Colonic mucosa (tissue), 1 donor: Measurements from ENCODE around the genes MS4A14, TMEM132A and VPS37C.

DNA sequence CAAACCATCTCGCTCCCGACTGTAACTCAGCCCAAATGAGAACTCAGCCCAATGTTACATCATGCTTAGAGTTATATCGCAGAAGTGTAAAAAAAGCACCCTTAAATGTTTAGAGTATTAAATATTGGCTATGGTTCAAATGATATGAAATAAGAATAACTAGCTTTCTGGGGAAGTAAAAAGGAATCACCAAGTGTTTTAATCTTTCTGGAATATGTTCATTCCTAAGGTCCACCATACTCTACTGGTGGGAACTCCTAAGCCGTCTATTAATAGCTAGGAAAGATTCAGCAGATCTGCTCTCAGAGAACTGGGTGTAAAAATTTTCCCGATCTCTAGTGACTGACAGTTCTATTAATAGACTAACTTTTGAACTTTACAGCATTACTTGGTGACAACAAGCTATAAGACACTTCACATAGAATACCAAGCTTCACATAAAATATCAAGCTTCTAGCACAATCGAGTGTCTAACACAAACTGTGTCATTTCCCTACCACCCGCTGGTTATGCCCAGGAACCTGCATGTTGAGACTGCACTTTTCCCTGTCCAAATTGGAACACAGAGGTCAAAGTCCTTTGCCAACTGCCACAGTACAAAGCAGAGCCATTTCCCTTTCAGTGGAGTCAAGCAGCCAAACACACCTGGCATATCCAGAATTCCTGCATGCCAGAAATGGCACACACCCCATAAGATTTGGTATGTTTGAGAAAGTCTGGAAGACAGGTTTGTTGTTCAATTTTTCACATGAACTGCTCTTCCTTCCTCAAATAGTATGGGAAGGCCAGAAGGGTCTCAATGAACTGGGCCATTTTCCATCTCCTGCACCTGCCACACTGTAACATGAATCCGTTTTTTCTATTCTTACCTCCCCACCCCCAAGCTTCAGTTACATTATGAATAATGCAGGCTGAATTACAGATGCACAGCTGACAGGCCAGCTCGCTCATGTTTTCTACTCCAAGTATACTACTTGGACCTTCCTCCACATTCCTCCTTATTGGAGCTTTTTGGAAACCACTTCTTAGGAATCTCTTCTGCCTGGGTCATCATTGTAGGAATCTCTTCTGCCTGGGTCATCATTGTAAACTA, 3.8 kb downstream of the OSBP start:
- PRO-cap: bidirectional peak, plus-strand start at position 621 of the sequence, minus-strand start at position 505 of the sequence; unidirectional peak, plus-strand start at position 921 of the sequence

- PRO-cap: no peak
Measured at GRCh38 chr11:59815836-59816467, 5.4 kb upstream of the MRPL16 start.

DNA sequence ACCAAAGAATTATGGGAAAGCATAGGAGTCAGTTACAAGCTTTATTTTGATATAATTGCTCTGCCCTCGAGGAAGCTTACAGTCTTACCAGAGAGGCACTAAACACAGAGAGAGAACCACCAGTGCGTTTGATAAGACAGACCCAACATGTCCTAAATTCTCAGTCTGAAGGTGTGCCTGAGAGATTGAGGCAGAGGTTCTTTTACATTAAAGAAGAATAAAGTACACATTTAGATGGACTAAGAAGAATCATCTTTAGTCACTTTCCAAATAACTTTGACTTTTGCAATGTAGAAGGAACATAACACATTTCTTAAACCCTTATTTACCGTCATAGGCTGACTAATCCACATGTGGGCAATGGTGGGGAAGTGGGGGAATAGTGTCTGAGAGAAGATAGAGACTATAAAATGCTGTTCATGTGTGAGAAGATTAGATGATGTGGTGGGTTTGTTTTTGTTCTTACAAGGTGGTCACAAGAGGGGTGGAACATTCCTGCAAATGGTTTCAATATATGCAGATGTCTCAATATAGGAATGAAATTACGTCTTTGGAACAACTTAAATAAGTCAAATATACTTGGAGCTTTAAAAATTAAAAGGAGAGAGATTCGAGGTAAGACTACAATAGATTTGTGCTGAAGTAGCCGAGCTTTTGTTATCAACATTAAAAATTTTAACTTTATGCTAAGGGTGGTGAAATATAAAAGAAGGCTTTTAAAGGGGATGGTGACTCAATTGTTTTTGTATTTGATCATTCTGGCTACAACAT, 1.8 kb downstream of the MS4A4A start:
- PRO-cap: no peak

DNA sequence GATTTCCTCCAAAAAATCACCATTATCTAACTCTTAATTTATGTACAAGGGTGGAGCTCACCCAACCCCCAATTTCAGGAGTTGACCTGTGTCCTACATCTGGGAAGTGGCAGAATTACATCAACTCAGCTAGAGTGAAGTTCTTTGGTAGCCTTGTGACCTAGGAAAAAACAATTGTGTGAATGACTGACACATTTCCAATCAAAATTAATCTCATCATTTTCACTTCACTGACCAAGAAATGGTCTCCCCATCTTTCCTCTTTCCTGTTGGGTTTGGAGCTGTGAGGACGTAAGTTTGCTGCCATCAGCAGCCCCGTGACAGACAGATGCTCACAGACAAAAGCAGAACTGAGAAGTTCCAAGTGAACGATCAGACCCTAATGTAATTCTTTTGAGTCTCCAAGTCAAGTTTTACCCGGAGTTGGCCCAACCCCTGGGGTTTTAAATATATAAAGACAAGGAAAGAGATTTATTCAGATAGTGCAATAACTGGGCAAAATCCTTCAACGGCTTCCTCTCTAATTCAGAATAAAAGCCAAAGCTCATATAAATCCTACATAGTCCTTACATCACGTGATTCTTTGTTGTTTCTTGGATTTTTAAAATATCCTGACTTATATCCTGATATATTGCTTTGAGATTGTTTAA, 16.4 kb upstream of the MS4A6E start:
- PRO-cap: no peak

DNA sequence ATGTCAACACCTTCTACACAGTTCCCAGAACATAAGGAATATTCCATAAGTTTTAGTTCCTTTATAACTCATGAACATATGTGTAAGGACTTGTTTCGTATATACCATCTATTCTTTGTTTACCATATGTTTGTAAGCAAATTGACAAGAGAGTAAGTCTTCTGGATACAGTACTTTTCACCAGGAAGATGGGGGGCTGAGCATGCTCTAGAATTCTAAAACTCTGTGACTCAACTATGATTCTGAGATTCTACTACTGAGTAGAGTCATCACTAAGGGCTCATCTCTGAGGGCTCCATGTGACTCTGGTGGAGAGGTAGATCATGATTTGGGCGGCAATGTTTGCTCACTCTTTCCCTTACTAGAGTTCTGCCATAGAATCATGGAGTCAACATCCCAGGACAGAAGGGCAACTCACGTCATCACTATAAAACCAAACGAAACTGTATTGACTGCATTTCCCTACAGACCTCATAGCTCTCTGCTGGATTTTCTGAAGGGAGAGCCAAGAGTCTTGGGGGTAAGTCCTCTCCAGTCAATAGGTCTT, at the start of gene MS4A14:
Gene MS4A14 (plus strand): TSS at position 263 of the 547 bp plus-strand sequence.
- PRO-cap: no peak

GRCh38 chr11:60396841-60397395, 659 bp downstream of the MS4A14 start:
- PRO-cap: no peak

DNA sequence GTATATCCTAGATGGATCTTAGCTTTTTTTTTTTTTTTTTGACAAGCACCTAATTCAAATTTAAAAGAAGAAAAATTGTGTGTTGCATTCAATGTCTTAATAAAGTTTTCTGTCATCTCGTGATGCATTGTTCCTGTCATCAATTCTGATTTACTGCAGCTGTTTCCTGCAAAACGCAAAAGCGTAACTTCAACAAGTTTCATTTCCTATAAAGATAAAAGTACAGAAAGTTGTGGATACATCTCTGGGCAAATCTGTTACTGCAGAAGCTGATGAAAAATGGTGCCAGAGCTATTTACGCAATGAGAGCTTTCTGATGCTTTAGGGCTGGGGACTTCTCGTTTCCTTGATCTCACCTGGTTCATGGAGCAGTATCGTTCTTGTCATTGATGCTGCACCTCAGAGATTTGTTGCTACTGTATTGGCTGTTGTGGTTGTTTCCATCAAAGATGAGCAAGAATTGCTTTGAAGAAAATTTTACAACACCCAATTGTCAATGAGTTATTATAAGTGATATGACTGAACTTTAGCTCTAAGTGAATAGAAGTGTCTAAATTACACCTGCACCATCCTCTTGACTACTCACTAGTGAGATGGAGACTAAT, 15.5 kb upstream of the MS4A12 start:
- PRO-cap: no peak

DNA sequence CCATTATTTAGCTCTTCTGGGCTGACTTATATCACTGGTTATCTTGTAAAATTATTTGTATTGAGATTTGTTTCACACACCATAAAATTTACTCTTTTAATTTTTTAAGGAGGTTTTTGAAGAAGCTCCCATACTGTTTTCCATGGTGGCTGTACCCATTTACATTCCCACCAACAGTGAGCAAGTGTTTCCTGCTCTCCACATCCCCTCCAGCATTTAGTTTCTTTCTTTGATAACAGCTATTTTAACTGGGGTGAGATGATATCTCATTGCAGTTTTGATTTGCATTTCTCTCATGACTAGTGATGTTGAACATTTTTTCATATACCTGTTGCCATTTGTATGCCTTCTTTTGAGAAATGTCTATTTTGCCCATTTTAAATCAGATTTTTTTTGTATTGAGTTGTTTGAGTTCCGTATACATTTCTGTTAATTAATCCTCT, 13.5 kb upstream of the MS4A12 start:
- PRO-cap: no peak

DNA sequence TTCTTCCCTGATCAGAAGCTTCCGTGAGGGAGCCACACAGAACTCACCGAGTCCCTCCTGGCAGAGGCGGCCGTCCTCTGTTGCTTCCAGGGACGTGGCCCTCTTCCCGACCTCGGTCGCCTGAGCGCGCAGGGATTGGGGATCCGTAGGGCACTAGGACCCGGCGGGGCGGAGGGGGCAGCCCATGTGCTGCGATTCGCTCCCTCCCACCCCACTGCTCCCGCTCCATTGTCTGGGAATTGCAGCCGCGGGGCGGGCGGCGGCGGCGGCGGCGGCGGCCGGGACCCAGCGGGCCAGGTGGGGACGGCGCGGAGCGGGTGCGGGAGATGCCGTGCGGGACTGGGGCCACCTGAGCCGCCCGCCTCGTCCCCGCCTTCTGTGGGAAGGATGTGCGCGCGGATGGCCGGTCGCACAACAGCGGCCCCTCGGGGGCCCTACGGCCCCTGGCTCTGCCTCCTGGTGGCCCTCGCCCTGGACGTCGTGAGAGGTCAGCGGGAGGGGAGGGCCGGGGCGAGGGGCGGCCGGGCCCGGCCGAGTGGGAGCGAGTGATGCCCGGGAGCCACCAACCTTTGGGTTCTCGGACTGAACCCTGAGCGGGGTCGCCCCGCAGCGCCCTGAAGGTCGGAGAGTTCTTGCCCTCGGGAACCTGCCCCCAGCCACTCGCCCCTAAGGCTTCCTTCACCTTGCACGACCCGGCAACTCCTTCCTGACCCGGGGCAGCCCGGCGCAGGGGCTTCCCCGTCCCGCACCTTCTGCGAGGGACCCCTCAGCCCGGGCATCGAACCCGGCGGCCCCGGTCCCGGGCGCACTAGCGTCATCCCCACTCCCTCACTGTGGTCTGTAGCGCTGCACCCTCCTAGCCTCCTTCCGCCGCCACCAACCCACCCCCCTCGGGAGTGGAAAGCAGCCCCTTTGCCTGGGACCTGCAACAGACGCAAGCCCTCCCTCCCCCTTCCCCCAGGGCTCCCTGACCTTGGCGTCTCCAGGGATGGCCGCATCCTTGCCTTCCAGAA, at the start of gene TMEM132A:
Gene TMEM132A (plus strand): TSS at position 214 of the 1,013 bp plus-strand sequence.
- PRO-cap: unidirectional peak, plus-strand start at position 244 of the sequence

DNA sequence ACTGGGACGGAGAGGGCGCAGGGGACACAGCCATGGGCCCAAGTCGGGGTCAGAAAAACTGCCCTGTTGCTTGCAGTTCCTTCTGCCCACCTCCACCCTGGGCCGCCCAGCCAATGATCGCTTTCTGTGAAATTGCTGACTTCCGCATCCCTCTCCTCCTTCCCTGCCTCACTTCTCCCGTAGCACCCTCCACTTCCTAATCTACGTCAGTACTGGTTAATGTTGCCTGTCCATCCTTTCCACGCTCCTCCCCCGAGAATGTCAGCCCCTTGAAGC, 9.5 kb downstream of the TMEM132A start:
- PRO-cap: no peak

- PRO-cap: unidirectional peak, plus-strand start at chr11:60974963
Measured at GRCh38 chr11:60974539-60975123, 3.2 kb downstream of the CD6 start.

DNA sequence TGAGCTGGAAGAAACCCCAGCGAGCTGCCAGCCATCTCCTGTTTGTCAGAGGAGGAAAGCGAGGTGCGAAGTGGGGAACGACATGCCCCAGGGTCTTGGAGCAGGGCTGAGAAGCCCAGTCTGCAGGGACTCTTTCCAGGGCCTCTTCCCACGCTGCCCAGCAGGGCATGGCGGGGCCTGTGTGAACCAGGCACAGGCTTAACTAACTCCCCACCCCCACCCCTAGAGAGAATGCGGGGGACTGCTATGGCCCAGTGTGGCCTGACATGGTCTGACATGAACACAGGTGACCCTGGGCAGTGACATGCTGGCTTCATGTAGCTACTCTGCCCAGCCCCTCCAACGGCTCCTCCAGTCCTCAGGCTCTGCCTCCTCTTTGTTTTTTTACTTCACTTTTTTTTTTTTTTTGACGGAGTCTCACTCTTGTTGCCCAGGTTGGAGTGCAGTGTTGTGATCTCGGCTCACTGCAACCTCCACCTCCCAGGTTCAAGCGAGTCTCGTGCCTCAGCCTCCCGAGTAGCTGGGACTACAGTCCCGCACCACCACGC, 11.3 kb downstream of the CD6 start:
- PRO-cap: no peak

DNA sequence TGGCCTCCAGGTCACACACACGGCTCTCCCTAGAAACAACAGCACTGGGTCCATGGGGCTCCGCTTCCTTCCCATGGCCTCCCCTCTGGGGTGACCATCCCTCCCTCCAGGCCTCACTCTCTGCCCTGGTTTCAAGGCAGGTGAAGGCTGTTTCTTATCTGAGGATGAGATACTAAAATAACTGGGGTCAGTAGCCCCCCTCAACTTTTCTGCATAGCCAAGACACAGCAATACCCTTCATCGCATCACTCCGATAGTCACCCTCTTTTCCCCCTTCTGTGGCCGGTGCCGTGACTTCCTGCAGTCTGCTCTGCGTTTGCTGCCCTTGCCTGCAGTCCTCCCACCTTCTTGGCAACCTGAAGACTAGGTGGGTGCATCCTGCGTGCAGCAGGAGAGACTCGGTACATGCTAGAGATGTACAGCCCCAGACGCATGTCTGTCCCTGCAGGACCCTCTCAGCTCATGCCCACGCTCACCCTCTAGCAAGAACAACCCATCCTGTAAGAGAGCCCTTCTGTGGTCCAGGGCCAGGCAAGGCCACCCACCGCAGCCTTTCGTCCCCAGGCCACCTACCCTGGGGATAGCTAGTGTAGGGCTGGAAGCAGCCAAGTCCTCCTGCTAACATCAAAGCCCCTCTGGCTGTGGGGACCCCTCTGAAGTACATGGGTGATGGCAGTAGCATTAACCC, 55.9 kb downstream of the CD6 start:
- PRO-cap: no peak

- PRO-cap: no peak
Measured at GRCh38 chr11:61149814-61150302, 11.4 kb downstream of the VPS37C start.

- PRO-cap: no peak
Measured at GRCh38 chr11:61150698-61151430, 10.4 kb downstream of the VPS37C start.

GRCh38 chr11:61160758-61162038, at the start of gene VPS37C:
VPS37C (minus strand) TSS chr11:61161426.
- PRO-cap: bidirectional peak, plus-strand start at chr11:61161378, minus-strand start at chr11:61161426; bidirectional peak, plus-strand start at chr11:61161755, minus-strand start at chr11:61161617

GRCh38 chr11:61267418-61267920, 26.5 kb downstream of the PGA5 start:
- PRO-cap: no peak

DNA sequence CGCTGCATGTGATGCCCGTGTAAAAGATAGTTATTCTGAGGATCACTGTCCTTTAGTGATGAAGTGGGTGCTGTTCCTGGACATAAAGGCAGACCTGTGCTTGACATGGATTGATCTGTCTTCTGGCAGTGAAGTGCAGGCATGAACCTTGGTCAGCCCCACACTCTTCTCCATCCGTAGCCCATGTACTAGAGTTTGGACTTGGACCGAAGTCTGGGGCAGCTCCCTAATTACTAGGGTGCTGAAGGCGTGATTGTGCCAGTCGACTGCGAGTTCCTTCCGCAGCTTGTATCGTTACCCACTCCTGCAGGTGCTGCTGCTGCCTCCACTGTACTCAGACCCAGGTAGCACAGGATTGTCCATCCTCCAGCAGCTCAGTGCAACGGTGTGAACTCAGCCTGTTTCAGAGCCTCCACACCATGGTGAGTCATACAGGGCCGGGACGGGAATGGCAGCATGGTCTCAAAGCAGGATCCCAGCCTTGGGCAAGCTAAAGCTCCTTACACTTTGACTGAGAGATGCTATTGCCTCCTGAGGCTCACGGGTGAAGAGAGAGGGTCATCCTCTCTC, 1.4 kb downstream of the TKFC start:
- PRO-cap: no peak

DNA sequence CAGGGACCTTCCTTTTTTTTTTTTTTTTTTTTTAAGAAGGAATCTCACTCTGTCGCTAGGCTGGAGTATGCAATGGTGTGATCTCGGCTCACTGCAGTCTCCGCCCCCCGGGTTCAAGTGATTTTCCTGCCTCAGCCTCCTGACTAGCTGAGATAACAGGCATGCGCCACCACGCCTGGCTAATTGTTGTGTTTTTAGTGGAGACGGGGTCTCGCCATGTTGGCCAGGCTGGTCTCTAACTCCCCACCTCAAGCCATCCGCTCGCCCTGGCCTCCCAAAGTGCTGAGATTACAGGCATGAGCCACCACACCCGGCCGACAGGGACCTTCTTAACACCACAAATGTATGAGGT, 11.3 kb downstream of the TKFC start:
- PRO-cap: no peak

DNA sequence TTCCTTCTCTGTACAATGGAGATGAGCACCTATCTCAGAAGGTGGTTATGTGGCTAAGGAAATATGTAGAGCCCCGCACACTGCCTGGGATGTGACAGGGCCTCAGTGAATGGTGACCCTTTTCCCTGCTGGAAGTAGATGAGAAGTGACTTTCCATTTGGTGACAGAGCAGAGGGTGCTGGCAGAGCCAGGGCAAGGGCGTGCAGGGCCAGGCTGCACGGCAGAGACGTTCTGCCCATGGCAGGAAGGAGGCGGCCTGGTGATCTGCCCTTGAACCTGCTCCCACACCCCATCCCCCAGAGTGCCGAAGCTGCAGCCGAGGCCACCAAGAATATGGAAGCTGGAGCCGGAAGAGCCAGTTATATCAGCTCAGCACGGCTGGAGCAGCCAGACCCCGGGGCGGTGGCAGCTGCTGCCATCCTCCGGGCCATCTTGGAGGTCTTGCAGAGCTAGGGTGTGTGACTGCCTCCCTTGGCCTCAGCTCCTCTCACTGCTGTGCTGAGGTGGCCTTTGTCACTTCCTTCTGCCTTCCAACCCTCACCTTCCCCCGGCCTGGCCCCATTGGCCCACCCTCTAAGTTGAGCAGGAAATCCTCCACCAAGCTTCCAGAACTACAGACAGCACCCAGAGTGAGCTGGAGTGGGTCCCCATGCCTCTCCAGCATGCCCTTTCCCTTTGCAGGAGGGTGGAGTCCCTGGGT, 13.2 kb downstream of the TKFC start:
- PRO-cap: unidirectional peak, minus-strand start at position 492 of the sequence